ENCODE data around the gene MACIR.

DNA sequence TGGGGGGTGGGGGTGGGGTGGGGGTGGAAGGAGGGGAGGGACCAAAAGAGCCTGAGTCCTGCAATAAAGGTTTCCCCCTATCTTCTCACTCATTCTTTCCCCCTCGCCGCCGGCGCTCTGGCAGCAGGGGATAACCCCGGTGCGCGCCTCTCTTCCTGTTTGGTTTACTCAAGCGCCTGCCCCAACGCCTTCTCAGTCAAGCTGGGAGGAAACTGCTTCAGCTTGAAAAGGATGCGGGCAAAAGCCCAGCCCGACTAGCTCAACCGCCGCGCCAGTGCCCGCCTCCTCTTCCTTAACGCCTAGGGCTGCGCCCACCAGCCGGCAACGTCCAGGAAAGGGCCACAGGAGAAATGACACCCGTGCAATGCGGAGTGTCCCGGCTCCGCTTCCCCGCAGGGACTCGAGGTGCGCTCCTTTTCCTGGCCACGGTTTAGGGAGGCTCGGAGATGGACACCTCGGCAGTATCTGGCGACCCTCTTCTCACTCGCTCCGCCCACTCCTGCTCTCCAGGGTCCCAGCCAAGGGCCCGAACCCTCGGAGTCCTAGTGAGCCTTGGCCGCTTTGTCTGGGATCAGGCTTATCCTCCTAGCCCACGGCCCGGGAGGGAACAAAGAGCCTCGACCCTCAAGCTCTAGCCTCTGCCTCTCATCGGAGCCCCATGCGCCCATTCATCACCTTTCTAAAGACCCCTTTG is 2.2 kb downstream of the ST8SIA4 start:
- PRO-cap = bidirectional peak, plus-strand start at position 195 of the sequence, minus-strand start outside the sequence; unidirectional peak, minus-strand start at position 428 of the sequence

- PRO-cap = no peak
Measured at GRCh38 chr5:100902329-100903012, 611 bp downstream of the ST8SIA4 start.

DNA sequence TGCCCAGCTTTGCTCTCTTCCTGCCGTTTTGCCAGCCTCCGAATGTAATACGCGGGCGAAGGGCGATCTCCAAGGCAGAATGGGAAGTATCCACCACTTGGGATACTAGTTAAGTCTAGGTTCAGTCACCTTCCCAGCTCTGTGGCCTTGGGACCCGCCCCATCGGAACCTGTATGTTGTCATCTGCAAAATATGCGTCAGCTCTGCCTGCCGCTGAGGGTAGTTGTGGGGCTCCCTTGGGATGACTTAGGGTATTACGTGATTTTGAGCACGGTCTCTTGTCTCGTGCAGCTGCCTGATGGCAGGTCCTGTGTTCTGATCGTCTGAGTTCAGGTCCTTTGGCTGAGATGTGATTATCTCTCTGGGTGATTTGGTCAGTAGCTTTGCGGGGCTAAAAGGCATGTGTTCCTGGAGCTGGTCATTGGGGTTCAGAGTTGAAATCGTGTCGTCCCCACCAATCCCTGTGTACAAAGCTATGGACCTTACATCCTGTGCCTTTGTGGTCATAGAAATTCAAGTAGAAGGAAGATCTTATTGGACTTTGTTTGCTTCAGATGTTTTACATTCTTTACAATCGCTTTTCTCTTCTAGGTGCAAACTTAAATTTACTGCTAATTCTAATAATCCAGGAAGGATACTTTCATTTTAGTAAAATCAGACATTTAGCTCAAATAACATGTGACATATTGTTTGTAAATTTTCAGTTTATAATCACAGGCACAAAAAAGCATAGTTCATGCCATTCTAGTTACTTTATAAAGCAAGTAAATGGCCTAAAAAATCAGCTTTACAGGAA is 991 bp downstream of the PAM start:
- PRO-cap = bidirectional peak, plus-strand start at position 281 of the sequence, minus-strand start at position 81 of the sequence

DNA sequence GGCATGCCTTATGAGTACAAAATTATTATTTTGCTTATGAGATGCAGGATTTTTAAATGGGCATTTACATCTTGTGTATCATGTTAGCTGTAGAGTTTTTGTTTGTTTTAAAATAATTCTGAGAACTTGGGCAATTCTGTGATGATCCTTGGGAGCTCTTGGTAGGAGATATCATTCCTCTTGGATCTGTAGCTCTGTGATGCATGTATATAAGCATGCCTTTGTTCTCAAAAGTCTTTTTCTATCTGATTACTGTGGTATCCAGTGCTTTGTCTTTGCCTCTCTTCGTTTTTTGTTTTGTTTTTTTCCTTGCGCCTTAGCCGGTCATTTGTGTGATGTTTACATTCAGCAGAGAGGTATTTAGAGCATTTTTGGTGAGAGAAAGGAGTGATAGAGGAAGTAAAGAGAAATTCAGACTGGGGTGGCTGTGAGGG is 110.0 kb downstream of the PAM start:
- PRO-cap = no peak

DNA sequence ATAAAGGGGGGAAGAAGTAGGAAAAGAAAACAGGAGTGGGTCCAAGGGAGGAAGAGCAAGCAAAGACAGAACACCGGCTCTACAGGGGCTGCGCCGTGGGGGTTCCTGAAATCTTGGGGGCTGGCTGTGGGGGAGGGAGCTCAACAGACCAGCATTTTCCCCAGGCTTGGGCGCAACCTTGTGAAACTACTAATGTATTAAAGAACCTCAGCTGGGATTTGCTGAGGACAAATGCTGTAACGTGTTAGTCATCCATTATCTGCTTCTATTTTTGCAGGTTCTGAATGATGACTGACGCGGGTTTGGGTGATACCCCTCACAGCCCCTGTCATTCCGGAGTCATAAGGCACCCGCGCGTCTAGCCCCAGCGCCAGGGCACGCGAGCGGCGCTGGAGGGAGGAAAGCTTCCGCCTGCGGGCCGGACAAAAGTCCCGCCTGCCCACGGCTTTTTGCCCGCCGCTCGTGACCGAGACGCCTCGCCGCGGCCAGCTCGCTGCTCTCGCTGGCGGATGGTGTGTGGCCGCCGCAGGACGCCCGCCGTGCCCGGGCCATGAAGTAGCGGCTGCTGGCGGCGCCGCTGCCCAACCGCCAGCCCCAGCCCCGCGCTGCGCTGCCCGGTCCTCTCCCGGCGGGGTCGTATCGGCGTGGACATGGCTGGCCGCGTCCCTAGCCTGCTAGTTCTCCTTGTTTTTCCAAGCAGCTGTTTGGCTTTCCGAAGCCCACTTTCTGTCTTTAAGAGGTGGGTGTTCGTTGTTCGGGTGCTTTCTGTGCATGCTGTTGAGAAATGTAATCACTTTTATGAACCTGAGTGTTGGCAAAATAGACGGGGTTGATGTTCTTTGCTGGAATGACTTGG is 110.7 kb downstream of the PAM start:
- PRO-cap = no peak

DNA sequence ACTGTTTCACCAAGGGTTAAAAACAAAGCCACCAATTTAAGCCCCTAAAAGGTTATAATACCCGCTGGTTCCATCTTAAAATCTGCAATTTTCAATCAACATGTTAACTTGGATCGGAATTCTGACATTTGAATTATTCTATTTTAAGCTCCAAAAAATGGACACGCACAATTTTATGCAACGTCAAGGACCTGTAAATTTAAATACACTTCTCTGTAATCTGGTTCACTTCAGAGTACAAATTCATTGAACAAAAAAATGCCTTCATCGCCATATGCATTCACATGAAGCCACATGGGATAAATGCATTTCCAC is 806 bp downstream of the GIN1 start:
- PRO-cap = no peak

DNA sequence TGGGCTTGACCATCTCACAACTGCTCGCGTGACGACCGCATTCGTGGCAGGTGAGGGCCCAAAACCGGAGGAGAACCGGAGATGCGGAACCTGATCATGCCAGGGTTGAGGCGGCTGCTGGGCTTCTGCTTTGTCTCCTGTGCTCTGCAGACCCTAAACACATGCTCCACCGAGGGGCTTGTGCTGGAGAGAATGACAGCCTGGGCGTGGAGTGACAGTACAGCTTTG is 252 bp downstream of the PPIP5K2 start:
- PRO-cap = no peak

DNA sequence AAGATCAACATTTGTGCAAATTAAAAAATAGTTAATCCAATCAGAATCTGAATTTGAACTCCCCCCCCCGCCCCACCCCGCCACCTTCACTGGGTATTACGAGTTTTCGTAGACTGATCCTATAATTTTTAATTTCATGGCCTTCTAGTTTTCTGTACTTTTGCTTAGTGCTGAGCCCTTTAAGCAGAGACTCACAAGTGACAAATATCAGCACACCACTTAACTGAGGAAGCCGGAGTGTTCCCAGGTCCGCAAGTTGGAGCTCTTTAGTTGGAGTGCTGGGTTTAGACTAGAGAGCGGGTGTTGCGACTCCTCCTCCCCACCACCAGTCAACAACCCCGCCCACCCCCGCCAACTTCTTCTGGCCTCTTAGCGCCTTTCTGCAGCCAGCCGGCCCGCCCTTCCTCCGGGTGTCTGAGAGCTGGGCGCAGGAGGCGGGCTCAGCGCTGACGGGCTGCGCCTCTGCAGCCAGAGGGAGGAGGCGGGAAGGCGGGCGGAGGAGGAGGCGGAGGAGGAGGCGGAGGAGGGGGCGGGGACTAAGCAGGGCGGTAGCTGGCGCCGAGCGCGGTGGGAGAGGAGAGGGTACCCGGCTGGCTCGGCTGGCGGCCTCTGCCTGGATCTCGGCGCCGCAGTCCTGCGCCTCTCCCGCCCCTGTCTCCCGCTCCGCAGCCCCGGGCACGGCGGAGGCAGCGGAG is at the start of gene MACIR:
MACIR (plus strand) TSS at position 575 of the 695 bp plus-strand sequence.
- PRO-cap = bidirectional peak, plus-strand start at position 620 of the sequence, minus-strand start at position 258 of the sequence

DNA sequence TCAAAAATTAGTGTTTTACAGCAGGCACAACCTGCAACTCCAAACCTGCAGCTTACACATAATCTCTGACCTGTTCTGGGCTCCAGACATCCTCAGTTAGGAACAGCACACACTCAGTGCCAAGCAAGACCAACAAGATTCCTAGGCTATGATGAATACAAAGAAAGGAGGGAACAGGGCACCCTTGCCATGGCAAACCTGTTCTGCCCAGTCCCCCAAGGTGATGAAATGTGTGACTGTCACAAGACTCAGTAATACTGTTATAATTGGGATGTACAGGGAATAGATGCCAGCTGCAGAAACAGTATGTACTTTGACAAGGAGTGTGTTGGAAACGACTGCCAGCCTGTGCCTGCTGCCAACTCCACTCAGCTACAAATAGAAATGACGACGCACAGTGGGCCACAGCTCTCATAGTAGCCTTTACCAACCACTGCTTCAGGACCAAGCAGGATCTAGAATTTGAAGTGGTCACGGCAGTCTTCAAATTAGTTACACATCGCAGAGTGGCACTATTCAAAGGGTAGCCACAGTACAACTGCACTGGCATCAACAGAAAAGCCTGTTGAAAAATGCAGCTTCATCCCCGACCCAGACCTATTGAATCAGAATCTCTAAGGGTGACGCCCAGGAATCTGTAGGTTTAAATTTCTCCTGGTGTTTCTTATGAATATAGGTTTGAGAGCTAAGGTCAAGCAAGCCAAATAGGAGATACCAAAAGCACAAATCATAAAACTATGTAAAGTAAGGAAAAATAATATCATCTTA is 452.9 kb downstream of the EFNA5 start:
- PRO-cap = no peak

DNA sequence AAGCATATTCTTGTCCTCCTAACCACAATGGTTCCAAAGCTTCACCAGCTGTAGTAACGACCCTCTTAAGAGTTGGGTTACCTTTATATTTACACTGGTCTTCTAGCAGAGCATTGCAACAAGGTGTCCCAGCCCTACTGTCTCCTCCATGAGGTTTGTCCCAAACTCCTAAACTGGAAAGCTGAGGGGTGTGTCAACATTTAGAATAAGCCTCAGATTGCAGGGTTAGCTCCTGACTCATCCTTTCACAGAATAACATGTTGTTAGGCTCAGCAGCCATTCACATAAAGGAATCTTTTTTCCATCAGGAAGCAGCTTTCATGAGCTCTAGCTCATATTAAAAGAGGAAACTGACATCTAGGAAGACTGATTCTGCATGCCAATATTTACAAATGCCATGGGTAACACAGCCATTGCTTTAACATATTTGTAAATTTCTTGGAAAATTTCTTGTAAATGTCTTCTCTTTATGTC is 238.7 kb downstream of the EFNA5 start:
- PRO-cap = no peak

GRCh38 chr5:107562179-107563056 is 108.3 kb downstream of the EFNA5 start:
- PRO-cap = no peak

- PRO-cap = no peak
Measured at GRCh38 chr5:107778703-107779028, 107.9 kb upstream of the EFNA5 start.

- PRO-cap = no peak
Measured at GRCh38 chr5:107943931-107944387, 273.2 kb upstream of the EFNA5 start.

DNA sequence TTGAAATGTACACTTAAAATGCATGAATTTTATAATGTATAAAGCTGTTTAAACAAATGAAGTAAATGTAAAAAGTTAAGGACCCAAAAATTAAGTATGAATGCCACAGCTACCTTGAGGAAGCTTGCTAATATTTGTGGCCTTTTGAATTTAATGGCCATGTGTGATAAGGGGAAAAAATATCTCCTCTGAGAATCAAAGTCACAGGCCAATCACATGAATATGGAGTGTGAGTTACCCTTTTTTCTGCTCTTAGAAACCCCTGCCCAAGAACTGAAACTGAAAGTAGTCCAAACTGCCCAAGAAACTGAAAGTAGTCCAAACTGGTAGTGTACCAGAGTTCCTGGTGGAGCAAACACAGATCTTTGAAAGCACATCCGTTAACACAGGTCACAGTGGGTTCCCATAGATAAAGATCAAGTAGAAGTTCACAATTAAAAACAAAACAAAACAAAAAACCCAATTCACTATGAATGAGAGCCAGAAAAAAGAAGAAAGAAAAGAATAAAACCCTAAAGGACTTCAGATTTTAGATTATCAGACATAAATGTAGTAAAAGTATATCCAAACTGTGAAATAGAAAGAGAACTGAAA is 332.4 kb upstream of the EFNA5 start:
- PRO-cap = no peak

- PRO-cap = no peak
Measured at GRCh38 chr5:108074291-108075076, 307.4 kb downstream of the FBXL17 start.

GRCh38 chr5:108118127-108119371 is 263.3 kb downstream of the FBXL17 start:
- PRO-cap = no peak

DNA sequence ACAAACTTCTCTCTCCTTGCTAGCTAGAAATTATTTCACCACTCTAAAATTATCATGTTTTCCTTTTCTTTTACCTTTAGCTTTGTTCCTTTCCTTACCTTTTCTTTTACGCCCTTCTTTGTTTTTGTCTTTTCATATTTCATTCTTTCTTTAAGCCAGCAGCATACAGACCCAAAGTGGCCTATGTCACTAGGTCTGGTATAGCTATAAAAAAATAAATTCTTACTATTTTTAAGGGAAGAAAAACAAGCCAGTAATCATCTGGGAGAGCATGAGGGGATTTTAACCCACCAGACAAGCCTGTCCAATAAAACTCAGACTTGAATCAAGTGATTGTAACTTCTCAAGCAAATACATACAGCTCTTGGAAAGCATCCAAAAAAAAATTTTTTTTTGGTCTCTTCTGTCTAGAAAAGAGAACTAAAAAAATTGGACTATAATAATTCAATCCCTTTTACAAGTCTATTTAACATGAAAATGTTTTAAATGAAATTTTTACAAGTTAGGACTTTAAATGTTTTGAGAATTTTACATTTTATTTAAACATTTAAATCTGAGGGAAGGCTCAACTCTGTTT is 61.7 kb downstream of the FBXL17 start:
- PRO-cap = no peak

DNA sequence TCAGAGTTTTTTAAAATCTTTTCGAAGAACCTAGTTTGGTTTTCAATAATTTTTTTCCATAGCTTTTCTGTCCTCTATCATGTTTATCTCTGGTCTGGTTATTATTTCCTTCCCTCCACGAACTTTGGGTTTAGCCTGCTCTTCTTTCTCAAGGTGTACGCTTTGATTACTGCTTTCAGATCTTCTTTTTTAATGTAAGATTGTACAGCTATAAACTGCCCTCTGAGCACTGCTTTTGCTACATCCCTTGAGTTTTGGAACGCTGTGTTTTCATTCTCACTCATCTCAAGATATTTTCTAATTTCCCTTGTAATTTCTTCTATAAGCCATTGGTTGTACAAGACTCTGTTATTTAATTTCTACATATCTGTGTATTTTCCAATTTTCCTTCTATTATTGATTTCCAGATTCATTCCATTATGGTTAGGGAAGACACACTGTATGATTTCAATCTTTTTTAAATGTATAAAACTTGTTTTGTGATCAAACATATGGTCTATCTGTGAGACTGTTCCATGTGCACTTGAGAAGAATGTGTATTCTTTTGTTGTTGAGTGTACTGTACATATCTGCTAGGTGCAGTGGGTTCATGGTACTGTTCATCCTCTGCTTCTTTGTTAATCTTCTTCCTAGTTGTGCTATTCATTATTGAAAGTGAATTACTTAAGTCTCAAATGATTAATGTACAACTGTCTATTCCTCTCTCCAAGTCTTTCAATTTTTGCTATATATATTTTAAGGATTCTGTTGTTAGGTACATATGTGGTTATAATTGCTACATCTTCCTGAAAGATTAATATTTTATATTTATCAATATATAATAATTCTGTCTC is 22.5 kb downstream of the FBXL17 start:
- PRO-cap = no peak

DNA sequence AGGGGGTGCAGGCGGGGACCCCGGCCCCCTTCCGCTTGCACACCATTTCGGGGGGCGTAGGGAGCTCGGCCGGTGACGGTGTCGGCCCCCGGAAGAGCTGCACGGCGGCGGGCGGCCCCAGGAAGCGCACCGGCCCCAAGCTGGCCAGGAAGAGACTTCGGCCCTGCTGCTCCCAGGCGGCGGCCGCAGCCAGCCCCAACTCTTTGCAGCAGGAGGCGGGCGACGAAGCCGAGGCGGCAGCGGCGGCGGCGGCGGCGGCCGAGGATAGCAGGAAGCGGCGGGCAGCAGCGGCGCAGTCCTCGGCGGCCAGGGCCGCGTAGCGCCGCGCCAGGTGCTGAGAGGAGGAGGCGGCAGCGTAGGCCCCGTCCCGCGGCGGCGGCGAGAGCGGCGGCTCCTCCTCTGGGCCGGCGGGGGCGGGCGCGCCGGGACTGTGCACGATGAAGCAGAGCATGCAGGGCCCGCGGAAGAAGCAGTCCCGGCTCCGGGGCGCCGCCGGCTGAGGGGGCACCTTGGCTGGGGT is 774 bp downstream of the FBXL17 start:
- PRO-cap = unidirectional peak, plus-strand start at position 147 of the sequence; bidirectional peak, plus-strand start at position 450 of the sequence, minus-strand start at position 377 of the sequence

- PRO-cap = no peak
Measured at GRCh38 chr5:108620704-108621227, 126.9 kb upstream of the FER start.

All from colonic mucosa (tissue), 1 donor.